Hair follicular keratinocyte (primary cell): ENCODE measurements around a stretch of chr10.

GRCh38 chr10:23512328-23512883 lies 73.5 kb downstream of the OTUD1 start:
- RAMPAGE, long total RNA: no peak

DNA sequence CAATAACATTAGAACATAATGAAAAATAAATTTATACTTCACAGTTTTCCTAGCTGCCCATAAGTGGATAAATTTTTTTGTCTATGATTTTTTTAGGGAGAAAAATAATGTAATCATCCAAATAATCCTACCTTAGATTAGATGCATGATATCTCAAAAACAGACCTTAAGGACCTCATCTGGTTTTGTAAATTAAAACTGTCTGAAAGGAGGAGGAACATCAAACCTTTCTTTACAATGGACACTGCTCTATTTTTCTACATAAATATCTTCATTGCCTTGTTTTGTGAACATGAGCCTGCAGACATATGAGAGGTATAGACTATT lies 179.9 kb upstream of the KIAA1217 start:
- RAMPAGE, long total RNA: no peak

GRCh38 chr10:24238486-24239699 lies 30.0 kb downstream of the KIAA1217 start:
- RAMPAGE, long total RNA: no peak

GRCh38 chr10:24416222-24416644 lies 207.3 kb downstream of the KIAA1217 start:
- RAMPAGE, long total RNA: no peak

DNA sequence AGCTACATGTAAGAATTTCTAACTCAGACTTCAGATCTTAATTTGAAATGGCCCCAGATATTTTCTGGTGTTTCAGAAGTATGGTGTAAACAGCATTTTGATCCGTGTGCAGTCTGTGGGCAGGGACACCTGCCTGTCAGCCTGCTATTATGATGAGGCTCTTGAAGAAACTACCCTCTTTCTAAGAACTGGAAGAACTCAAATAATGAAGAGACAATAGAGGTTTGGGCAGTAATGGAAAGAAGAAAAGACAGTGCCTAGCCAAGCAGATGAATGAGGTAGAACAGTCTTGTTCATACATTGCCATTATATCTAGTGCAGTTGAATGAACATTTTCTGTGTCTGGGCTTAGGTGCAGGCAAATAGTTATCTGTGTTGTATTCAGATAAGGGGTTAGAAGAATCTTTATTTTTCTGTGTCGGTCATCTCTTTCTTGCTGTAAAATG lies 256.5 kb downstream of the ARHGAP21 start:
- RAMPAGE, long total RNA: no peak

GRCh38 chr10:24473282-24473937 lies 250.3 kb downstream of the ARHGAP21 start:
- RAMPAGE, long total RNA: no peak

DNA sequence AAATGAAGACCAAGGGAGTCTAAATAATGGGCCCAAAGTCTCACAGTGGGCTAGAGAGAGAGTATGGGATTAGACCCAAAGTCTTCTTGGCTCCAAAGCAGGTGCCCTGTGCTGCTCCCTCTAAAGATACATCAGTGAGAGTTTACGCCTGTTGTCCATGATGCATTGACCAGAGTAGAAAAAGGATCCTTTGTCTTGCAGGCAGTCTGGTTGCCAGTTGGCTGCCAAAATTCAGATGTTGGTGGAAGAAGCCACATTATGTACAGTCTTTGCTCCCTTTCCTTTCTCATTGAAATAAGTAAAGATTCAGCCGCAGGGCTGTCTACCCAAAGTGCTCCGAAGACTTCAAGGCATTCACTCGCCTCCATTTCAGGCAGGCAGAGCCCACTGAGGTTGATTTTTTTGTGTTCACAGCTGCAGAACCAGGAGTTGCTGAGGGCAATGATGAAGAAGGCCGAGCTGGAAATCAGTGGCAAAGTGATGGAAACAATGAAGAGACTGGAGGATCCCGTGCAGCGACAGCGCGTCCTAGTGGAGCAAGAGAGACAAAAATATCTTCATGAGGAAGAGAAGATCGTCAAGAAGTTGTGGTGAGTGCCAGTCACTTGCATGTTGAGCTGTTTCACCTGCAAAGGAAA lies 210.7 kb downstream of the ARHGAP21 start:
- RAMPAGE, long total RNA: no peak

DNA sequence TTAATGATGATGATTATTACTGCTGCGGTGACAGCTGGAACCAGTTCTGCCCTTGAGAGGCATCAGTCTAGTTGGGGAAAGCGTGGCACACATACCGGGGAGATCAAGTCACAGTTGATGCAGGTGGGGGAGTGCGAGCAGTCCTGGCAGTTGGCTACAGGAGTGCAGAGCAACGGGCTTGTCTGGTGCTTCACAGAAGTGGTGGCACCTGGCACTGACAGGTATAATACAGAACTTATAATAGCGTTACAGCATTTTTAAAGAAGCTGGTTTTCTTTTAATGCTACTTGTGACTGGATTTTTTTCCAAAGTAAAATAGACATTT lies 172.9 kb downstream of the ARHGAP21 start:
- RAMPAGE, long total RNA: no peak

DNA sequence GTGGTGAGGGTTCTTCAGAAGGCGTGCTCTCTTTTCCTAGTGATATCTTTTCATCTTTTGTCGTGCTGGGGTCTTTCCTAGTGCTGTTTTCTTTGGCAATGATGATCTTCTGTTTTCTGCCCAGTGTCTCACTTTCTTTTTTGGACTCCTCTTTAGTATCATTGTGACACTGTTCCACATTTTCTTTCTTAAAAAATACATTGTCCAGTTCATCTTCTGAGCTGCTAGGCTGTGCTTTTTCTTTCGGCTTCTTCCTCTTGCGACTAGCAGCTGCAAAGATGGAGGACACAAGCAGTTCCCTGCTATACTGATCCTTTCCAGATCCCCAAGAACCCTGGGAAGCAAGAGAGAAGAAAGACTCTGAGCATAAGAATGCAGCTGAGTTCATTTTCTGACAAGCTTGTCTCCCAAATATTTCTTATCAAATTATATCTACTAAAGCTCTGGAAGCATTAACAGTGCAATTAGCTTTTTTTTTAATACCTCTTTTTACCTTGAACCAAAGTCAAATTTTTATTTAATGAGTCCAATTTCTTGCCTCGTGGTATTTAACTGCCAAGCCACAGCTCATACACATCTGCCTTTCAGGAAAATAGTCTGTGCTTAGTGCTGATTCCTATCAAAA lies 137.8 kb downstream of the ARHGAP21 start:
- RAMPAGE, long total RNA: no peak

GRCh38 chr10:24589155-24589819 lies 134.4 kb downstream of the ARHGAP21 start:
- RAMPAGE, long total RNA: no peak

DNA sequence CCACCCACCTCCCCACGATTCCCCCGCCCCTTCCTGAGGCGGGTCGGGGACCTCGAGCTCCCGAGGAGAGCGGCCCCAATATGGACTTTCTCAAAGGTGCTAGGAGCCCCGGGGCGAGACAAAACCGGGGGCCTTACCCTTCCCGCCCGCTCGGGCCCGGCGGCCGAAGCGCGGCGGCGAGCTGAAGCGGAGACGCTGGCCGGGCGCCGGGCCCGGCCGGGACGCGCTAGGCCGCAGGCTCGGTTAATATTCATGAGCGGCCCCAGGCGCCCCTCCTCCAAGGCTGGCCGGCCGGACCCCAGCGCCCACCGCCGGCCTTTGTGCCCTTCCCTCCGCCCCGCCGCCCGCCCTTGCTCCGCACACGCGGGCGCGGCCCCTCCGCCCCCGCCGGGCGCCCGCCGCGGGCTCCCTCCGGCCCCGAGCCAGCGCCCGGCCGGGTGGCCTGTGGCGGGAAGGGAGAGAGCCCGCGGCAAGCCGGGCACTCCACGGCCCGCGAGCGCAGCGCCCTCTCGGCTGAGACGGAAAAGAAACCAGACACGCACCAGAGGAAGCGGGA lies 589 bp downstream of the ARHGAP21 start:
- RAMPAGE, long total RNA: no peak

DNA sequence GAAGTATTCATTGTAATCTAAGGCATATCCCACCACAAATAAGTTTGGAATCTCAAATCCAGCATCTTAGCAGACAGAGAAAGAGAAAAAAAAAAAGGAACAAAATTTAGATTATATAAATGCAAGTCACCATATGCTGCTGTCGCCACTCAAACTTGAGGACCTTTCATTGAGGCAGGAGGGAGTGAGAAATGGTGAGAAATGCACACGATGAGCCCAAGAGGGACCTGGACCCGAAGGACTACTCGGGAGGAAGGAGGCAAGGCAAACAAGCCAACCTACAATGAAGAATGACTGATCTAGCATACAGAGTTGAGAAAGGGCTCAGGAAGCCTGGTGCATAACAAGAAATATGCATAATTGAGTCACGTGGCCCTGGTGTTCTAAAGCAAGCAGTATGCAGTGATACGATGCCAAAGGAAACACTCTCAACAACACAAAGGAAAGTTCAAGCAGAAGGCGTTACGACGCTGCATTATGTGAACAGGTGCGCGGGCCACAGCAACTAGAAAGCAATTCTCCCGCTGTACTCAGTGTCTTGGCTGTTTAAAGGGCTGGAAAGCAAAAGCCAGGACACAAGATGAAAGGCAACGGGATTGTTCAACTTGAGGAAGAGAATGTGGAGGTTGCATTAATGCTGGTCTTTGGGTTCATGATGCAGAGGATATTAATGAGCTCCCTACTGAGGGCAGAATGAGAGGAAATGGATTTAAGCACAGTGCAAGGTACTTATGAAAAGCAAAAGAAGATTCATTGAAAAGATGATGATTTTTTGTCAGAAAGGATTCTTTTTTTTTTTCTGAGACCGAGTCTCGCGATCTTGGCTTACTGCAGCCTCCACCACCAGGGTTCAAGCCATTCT lies 100.8 kb downstream of the PRTFDC1 start:
- RAMPAGE, long total RNA: no peak

DNA sequence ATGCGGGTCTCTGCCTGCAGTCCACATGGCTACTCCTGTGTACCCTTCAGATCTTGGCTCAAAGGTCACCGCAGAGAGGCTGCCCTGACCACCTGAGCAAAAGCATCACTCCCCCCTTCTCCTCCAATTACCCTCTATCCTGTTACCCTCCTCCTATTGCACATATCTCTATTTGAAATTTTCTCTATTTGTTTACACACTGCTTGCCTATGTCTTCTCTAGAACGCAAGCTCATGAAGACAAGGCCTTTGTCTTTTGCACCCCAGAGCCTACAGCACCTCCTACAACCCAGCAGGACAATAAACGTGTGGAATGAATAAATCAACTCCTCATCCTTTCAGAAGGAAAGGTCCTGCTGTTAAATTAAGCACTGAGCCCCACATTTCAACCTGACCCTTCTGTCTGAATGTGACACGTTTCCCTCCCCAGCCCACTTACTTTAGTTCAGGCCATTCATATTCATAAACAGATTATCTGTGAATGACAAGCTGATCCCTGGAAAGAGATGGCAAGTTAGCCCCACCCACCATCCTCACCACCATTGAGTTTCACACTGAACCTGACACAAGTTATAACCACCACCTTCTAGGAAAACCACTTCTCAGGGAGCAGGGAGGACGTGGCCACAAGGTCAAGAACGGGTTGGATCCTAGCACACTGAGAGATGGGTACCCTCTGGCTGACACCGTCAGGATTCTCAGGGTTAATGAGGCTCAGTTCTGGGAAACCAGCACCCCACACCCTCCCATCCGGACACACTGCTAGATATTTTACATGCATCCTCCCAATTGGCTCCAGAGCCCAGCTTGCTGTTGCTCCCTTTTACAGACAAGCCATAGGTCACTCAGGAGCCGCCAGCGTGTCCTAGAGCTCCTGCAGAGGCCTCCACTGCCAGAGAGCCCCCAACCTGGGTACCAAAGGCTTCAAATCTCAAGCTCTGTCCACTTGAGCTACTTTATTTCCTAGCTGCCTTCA lies 1.0 kb downstream of the PRTFDC1 start:
- RAMPAGE, long total RNA: no peak

DNA sequence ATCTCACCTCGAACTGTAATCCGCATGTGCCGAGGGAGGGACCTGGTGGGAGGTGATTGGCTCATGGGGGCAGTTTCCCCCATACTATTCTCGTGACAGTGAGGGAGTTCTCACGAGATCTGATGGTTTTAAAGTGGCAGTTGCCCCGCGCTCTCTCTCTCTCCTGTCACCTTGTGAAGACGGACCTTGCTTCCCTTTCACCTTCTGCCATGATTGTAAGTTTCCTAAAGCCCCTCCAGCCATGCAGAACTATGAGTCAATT lies 53.3 kb upstream of the MYO3A start:
- RAMPAGE, long total RNA: no peak

DNA sequence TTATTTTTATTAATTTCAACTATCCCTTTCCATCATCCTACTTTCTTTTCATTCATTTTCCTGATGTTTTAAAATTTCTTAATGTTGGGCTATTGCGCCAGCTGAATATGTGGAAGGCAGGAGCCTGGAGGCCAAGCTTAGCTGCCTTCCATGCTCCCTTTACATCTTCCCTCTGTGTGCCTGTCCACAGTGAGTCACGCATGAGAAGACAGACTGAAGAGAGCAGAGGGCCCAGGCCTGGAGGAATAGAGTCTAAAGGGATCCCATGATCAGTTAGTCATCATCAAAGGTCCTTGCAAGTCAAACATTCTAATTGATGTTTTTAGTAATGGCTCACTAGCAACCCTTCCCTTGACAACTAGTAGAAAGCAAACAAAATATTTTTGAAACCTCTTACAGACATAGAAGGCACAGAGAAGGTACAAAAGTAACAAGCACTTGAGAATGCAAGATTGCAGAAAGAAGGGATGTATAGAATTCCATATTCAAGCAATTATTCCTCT lies 30.7 kb upstream of the APBB1IP start:
- RAMPAGE, long total RNA: no peak

DNA sequence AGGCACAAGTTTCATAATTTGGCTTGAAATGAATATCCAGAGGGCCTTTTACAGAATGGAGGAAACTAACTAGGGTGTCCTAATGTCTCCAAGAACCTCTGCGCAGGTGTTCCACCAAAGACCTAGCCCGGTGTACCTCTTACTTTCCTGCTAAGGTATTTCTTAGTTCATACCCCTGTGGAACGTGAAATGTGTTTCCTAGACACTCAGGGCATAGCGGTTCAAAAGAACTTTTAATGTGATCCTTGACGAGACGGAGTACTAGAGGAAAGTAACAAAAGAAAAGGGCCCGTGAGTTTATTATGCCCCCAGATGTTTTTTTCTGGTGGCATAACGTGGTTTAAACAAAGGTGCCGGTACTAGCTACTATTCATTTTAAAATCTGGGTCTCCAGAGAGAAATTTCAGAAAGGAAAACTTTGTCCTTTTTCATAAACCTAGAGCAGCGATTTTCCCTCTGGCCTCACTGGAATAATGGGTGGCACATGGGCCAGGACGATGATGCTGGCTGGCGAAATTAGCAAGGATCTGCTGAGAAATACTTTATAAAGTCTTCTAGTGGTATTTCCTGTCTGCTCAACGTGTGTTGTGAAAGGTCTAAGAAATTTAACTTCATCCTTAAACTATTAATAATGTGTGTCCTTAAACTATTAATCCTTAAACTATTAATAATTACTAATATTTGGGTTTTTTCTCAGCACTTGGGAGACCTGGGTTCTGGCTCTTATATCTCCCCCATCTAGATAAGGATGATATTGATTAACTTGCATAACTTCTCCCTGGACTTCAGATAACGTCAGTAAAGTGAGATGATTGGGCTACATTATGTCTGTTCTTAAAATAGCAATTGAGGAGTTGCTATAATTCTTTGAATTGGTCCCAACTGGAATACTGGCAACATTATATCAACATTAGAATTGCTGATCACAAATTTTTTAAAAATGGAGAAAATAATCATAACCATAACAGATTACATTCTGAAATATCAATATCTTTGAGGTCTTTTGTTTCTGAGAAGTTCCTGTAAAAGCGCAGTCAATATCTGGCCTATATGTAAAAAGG lies 1.6 kb downstream of the APBB1IP start:
- RAMPAGE, long total RNA: no peak

- RAMPAGE, long total RNA: no peak
These were observed 18.9 kb downstream of the APBB1IP start for GRCh38 chr10:26457091-26457422.

DNA sequence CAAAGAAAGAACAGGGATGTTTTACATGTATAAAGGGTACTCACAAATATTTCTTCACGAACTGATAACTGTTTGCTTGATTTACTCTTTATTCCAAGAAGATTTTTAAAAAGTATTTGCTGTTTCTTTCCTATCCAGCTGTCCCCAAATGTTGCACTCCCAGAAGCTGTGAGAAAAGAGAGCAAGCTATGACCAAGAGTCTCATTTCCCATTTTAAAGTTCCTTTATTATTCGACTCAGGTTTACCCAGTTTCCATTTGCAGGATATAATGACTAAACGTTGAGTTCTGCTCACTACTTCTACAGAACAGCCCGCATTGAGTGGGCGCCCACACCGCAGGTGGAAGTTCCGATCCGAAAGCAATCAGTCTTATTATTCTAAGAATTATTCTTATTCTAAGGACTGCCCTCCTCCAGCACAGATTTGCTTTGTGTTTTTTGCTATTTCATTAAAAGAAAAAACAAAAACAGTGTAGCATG lies 90.8 kb downstream of the APBB1IP start:
- RAMPAGE, long total RNA: no peak

DNA sequence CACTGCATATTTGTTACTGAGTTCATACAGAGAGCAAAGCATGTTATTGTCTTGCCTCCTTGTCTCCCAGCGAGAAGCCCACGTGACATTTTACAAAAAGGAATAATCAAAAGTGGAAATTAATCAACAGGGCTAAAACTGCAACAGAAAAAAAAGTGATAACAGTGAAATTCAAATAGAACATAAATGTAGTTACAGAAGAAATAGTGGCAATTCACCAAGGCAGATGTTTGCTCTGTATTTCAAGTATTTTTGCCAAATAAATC lies 35.4 kb upstream of the PDSS1 start:
- RAMPAGE, long total RNA: no peak

DNA sequence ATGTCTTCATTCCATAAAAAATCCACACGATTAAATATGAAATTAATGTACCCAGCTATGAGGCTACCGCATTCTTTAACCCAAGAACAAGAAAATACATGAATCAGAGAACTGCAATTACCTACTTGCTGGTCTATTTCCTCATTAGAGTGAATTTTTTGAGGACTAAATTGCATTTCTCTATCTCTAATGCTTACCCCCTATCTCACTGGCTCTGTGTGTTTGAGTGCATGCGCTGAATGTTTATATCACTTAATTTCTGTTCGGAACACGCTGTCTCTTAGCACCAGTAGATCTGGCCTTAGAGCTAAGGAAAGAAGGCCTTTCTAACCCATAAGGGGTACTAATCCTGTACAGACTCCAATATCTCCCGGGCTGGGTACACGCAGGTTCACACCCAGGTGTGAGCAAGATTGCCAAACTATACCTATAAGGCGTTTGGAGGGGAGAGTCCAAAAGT lies 874 bp upstream of the PDSS1 start:
- RAMPAGE, long total RNA: no peak